ENCODE data around the genes ASCC3, GRIK2 and CRYBG1.

DNA sequence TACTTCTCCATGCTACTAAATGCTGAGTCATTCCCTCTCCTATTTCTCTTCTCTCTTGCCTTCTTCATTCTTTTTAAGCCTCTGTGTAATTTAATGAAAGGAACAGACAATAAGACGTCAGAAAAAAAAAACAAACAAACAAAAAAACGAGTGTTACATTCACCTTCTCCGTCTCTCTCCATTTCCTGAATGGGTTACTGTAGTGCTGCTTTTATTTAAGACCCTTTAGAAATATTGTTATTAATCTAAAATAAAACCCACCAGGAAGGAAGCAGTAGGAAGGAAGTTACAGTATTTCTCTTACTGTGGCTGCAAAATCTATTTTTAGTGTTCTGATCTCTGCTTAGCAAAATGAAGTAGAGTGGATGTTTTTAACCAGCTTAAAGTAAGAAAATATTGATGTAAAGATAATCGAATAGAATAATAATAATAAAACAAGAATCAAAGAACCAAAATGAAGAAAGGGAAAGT lies 918 bp upstream of the NDUFAF4 start:
- PRO-cap = no peak

DNA sequence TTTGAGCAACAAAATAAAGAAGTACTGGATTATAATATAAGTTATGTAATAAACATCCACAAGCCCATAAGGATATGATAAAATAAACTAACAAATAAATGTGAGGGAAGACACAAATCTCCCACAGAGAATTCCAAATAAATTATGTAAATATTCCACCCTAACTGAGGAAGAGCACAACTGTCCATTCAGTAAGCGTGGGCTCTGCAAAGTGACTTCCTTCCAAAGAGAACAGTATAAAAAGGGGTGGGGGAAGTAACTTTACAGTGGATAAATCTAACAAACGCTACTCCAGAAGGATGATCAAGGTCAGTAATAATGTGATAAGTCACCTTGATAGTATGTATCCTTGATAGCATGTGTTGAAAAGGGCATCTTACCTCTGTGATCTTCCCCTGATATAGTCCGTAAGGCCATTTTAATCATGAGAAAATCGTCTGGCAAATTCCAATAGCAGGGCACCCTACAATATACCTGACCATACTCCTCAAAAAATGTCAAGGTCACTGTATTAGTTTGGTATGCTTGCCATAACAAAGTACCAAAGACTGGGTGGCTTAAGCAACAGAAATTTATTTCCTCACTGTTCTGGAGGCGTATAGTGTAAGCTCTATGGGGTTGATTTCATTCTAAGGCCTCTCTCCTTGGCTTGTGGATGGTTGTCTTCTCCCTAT lies 1.7 kb downstream of the PNISR start:
- PRO-cap = no peak

- PRO-cap = no peak
Measured at GRCh38 chr6:99484813-99485499, 30.3 kb downstream of the USP45 start.

DNA sequence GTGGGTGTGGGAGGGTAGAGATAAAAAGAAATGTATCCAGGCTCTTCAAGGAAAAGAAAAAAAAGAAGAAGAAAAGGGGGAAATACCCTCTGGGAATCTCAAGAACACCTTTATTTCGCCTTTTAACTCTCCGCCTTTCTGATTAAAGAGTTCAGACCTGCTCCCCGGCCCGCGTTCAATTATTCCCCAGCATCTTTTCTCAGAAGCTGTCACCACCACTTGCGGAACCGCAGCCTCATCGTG lies 4.3 kb upstream of the PRDM13 start:
- PRO-cap = no peak

- PRO-cap = no peak
Measured at GRCh38 chr6:99613369-99614512, 7.1 kb downstream of the PRDM13 start.

DNA sequence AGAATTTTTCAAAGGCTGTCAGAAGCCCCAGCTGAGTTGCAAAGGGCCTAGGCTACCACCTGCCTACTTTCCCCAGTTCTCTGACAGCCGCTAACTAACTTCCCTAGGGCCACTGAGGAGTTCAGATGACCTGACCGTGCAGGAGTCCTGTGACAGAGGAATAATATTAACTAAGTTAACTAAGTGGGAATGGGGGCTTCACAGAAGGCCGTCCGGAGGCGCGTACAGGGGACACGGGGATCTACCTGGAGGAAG lies 884 bp downstream of the MCHR2 start:
- PRO-cap = no peak

GRCh38 chr6:100463180-100463542 lies 1.6 kb downstream of the SIM1 start:
- PRO-cap = no peak

DNA sequence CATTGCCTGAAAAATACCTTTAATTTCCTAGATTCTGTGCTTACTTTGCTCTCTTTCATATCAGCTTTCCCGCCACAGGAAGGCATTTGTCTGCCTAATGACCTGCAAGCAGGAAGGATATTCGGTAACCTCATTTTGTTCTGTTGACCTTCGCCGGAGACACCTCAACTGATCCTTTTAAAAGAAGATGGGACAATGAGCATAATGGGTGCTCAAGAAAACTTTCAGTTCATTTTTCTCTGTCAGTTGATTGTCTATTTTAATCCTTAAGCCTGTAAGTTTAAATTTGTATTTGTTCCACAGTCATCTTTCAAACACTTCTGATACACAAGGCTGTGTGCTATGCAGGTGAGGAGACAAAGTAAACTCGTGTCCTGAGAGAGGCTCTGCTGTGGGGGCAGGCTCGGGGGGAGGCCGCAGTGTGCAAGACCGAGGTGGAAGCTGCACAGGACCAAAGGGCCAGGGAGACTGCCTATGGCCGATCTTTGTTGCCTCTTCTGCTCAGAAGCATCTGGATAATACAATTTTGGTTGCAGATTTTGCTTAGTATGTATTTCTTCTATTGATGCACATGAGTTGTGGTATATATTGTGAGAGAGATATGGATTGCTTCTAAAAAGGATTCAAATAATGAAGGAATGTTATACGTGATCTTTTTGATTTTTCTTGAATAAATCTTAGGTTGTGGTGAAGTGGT lies 27.5 kb upstream of the SIM1 start:
- PRO-cap = unidirectional peak, plus-strand start at position 685 of the sequence

- PRO-cap = no peak
Measured at GRCh38 chr6:100506447-100507400, 42.0 kb upstream of the SIM1 start.

DNA sequence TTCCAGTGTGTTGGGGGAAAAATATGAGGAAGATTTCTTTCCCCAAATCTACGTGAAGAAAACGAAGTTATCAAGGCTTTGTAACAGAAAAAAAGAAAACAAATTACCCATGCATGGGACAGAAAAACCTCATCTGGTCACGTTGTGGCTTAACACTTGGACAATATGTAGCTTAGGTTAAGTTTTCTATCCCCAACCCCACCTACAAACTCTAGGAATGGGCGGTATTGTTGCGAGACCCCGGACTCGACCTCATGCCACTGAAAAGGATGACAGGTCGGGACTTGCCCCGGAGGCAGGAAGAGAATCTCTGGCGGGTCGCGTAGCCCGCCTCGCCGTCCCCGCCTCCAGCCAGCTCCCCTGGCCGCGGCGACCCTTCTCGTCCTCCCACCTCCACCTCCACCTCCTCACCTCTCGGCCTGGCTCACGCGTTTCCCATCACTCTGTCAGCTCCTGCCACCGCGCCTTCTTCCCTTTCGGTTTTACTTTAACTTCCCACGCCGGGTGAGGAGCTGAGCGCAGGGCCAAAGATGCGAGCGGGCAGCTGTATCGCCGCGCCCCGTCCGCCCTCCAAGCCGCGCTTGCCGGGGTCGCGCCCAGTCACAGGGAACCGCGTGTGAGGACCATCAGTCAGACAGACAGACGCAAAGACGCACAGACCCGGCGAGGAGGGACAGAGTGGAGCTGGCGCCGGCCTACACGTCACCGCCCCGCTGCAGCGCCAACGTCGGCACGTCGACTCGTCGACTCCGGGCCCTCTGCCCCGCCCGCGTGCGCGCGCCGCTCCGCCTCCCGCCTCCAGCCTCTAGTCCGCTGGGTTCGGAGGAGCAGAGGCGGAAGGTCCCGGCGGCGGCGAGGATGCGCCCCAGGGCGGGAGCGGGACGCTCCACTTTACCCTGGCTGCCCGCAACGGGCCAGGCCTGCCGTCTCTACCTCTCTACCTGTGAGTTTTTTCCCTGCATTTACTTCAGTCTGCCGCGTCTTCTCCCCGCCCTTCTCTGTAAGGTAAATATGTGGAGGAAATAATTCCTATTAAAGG lies at the start of gene ASCC3:
Gene ASCC3, minus strand, starts transcription at position 680 of the 1,039 bp plus-strand sequence.
- PRO-cap = unidirectional peak, plus-strand start at position 301 of the sequence; bidirectional peak, plus-strand start at position 836 of the sequence, minus-strand start at position 715 of the sequence

- PRO-cap = no peak
Measured at GRCh38 chr6:101117227-101117706, 236.1 kb upstream of the ASCC3 start.

DNA sequence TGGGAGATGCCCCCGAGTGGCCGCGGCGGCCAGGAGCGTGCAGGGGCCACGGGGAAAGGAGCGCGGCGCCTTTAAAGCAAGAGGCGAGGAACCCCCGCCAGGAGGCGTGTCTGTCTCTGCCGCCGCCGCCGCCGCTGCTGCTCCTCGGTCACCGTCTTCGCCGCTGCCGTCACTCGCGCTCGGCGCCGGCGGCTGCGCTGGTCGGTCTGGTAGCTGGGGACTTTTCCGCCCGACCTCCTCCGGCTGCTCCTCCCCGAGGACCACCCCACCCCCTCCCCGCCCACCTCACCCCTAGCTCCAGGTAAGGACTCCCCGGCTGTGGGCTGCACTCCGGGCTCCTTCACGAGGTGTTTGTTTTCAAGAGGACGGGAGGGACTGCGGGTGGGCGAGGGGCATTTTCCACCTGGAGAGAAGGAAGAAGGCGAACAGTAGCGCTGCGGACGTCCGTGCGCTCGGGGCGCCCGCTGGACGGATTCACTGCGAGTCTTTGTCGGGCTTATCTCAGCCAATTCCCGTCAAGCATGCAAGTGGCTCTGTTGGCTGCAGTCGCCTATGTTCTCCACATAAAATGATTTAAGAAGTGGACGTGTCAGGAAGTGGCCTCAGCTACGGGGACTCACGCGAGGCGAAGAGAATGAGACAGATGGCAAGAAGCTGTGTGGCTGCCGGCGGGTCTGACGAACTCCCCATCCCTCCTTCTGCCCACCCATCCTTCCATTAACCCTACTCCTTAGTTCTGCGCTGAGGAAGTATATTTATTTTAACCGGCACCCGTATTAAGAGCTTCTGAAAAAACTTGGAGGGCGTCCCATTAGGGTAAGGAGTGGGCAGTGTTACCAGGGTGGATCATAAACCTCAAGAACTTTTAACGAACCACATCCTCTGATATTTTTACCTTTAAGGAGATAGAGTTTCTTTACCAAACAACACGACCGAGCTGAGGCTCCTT lies at the start of gene GRIK2:
Gene GRIK2, plus strand, starts transcription at position 172 of the 949 bp plus-strand sequence.
- PRO-cap = no peak

DNA sequence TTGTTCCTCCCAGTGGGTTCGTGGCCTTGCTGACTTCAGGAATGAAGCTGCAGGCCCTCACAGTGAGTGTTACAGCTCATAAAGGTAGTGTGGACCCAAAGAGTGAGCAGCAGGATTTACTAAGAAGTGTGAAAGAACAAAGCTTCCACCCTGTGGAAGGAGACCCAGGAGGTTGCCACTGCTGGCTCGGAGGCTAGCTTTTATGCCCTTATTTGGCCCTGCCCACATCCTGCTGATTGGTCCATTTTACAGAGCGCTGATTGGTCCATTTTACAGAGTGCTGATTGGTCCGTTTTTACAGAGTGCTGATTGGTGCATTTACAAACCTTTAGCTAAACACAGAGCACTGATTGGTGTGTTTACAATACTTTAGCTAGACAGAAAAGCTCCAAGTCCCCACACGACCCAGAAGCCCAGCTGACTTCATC lies 1732.0 kb downstream of the HACE1 start:
- PRO-cap = no peak

- PRO-cap = no peak
Measured at GRCh38 chr6:103454704-103454966, 1405.1 kb downstream of the HACE1 start.

- PRO-cap = no peak
Measured at GRCh38 chr6:105199749-105200182, 20.0 kb upstream of the POPDC3 start.

- PRO-cap = no peak
Measured at GRCh38 chr6:105310232-105311524, 92.2 kb downstream of the PREP start.

DNA sequence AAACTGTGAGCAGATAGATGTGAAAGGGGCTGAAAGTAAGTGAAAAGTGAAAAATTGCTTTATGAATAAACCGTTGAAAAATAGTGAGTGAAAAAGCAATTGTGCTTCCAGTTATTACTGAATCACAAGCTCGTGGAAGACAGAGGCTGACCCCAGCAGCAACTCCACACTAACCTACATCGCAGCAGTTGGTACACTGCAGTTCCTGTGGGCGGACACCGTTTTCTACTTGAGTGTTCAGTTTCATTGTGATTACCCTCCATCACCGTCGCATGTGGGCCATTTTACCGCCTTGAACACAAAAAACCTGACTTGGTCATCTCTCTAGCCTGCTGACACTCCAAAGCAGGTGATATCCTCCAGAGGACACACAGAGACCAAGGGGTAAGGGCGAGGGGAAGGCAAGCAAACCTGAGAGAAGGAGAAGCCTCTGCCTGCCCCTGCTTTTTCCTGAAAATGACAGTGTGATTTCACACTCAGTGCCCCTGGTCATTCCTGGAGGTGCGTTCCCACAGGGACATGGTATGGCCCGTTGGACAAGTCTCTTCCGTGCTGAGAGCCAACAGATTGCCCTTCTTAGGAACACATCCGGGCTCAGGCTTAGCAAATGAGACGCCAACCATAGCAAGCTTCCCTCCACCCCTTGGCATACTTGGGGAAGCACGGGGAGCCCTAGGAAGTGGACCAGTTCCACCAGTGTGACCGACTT lies 28.5 kb downstream of the PRDM1 start:
- PRO-cap = no peak

GRCh38 chr6:106167803-106168502 lies 81.8 kb downstream of the PRDM1 start:
- PRO-cap = no peak

DNA sequence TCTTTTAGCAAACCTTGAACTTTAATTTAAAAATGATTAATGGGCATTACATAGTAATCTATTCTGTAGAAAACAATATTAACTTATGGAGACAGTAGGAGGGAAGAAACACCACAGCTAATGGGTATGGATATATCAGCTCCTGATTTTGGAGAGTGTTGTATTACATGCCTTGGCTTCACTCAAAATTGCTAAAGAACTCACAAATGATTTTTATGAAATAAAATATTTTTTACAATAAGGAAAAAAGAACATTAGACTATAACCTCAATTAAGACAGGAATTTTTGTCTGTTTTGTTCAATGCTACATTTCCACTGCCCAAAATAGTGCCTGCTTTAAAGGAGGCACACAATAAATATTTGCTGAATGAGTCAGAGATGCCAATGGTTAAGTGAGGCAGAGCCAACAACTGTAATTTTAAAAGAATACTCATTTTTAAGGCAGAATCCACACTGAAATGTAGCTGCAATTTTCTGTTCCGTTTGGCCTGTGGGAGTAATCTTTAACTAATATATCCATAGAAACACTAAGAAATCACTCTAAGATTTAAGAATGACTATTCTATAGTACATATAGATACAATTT lies 15.6 kb downstream of the ATG5 start:
- PRO-cap = no peak

- PRO-cap = unidirectional peak, plus-strand start at chr6:106360702; unidirectional peak, plus-strand start at chr6:106360849
Measured at GRCh38 chr6:106360332-106361548, at the start of gene CRYBG1. Gene CRYBG1 (plus strand): TSS chr6:106360717.

Data from trachea (tissue), 1 donor.